Mesothelial cell of epicardium (in vitro differentiated cells): ENCODE results near the genes TEC, DCUN1D4 and RASL11B.

DNA sequence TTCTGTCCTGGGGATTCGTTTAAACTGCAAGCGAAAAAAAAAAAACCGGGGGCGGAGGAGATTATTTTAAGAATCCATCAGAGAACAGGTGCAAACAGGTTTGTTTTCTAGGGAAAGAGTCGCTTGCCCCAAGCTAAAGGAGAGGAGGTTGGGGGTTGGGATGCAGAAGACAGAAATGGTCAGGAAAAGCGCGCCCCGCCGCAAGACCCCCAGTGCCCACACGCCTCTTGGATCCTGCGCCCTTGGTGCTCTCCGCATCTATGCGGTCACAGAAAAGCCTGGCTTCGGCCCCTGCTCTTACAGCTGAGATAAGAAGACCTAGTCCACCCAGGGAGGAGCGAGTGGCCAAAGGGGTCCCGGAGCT is 476 bp downstream of the GABRA4 start:
- PRO-cap = no peak

GRCh38 chr4:47926748-47927258 is 12.4 kb upstream of the NFXL1 start:
- PRO-cap = no peak

DNA sequence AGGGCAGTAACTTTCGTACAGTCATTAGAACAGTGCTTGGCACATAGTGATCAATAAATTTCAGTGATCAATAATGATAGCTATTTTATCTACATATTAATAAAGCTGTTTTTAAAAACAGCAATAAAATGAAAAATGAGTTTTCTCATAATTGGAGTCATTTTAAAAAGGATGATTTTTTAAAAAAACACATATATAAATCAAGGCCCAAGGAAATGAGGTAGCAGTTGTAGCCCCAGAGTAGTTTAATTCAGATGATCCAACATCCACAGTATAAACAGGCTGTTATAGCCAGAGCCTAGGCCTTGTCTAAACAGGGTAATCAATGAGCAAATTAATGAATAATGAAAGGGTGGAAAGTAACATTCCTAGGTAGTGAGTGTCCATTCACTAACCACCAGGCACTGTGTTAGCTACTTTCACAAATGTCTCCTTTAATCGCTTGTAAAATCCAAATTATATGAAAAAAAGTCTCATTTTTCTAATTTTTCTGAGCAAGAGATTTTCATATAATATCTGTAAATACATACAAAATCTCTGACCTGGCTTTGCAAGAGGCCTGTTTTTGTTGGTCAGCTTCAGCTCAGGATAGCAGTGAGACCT is 25.4 kb downstream of the TXK start:
- PRO-cap = no peak

- PRO-cap = no peak
Observed at GRCh38 chr4:48210883-48211307, 58.7 kb downstream of the TEC start.

- PRO-cap = unidirectional peak, minus-strand start at chr4:48269818; unidirectional peak, minus-strand start at chr4:48269838
Observed at GRCh38 chr4:48269748-48270521, at the start of gene TEC. TEC (minus strand) TSS chr4:48269838.

DNA sequence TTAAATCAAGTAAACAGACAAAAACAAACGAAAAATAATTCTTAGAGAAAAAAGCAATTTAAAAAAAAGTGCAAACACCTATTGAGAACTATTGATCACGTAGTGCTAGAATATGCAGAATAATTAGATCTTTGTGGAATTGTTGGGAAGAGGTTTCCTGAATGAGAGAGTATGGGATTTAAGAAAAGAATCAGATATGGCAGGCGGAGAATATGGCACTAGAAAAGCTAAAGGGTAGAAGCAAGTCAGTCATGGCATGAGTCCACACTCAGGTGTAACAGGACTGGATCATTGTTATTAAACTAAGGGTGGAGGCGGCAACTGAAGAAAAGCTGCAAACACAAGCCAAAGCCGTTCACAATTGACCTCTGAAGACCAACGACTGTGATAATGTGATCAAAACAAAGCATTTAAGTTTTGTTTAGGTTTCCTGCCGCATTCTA is 1.2 kb upstream of the SLAIN2 start:
- PRO-cap = no peak

DNA sequence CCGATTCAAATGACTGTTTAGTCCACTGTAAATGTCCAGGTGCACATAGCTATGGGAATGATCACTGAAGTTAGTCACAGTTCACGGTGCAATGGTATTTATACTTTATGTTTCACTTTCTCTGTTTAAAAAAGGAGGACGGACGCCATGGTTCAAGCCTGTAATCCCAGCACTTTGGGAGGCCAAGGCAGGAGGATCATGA is 60.5 kb downstream of the ZAR1 start:
- PRO-cap = no peak

DNA sequence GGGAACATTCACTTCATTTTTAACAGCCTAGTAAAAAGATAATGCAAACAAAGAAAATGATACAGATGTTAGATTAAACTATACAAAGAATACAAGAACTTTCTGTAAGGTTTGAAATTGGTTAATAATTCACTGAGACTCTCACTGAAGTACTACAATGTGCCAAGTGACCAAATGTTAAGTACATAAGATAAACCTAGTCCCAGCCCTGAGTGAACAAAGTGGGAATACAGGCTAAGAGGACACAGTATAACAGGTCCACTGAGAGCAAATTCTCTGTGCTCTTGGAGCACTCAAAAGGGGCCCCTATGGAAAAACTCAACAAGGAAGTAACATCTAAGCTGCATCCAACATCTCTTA is 113.3 kb downstream of the ZAR1 start:
- PRO-cap = no peak

- PRO-cap = no peak
Observed at GRCh38 chr4:48775577-48776547, 4.2 kb downstream of the FRYL start.

DNA sequence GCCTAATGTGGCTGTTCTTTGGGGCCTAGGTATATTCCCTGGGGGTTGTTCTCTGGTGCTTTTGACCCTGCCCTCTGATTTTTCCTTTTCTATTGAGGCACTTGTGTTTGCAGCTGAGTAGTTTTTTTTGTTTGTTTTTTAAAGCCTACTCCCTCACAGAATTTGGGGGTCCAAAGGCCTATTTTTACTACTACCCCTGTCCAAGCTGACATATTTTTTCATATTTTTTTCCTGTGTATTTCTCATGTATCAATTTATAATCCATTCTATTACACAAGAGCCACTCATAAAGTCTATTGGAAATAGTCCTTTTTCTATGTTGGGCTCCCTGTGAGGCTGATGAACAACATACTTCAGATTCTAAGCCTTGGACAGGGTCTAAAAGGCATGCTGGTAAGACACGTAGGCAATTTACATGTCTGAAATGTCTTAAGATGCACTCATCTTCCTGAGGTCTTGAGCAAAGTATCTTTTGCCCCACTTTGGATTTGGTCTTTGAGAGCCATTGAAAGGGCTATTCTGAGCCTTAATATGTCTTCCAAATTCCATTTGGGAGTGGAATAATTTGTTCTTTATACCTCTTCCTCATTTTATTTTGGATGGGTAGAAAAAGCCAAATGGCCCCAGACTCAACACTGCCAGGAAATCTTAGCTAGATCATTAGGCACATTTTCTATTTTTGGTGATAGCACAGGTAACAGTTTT is 31.7 kb downstream of the OCIAD1 start:
- PRO-cap = no peak

DNA sequence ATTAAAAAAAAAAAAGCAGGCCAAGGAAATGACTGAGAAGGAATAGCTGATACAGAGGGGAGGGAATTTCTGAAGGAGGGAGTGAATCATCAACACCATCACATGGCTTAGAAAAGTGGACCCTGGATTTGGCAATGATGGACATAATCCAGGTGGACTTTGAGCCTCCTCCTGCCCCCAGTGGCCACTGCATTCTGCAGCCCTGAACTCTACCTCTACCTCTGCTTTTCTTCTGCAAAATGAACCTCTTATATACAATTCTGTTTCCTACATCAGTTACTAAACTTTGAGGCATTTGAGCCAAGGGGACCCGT is 1.2 kb downstream of the OCIAD2 start:
- PRO-cap = no peak

DNA sequence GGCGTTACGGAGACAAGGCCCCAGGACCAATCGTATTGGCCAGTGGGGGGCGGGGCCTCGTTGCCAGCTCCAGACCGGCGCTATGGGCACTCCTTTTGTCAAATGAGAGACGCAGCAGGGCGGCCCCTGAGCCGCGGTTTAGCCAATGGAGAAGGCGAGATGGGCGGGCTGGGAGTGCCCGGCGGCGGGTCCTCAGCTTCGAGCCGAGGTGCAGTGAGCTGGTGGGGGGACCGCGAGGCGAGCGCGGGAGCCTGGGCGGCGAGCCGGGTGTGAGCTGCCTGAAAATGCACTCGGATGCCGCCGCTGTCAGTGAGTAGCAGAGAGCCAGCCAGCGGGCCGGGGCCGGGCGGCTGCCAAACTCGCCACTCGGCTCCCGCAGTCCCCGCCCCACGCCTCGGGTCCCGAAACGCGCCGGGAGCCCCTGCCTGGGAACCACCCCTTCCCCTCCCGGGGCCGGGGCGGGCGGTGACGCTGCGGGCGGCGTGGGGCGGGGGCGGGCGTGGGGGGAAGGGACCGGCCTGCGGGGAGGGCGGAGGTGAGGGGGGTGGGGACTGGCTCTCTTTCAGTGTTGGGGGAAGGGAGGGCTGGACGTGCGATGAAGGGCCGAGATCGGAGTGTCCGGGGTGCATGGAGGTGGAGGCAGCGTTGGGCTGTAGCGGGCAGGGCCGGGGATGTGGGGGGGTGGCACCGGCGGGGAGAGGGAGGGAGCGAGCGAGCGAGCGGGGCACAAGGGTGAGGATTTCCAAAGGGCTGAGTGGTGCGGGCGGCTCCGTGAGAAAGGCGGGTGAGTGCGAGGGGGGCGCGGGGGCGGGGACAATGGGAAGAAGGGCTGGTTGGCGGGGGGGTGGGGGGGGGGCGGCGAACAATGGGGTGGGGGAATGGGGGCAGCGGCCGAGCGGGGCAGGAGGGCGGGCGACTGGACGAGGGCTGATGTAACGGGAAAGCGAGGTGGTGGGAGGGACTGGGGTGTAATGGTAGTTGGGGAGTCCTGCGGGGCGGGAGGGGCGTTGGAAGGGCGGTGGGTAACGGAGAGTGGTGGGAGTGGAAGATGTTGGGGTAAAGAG is at the start of gene DCUN1D4:
Gene DCUN1D4 (plus strand): TSS at position 195 of the 1,064 bp plus-strand sequence.
- PRO-cap = no peak

- PRO-cap = no peak
Observed at GRCh38 chr4:51909203-51909705, 66.3 kb downstream of the DCUN1D4 start.

DNA sequence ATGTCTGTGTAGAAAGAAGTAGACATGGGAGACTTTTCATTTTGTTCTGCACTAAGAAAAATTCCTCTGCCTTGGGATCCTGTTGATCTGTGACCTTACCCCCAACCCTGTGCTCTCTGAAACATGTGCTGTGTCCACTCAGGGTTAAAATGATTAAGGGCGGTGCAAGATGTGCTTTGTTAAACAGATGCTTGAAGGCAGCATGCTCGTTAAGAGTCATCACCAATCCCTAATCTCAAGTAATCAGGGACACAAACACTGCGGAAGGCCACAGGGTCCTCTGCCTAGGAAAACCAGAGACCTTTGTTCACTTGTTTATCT is 193.0 kb downstream of the USP46 start:
- PRO-cap = no peak

DNA sequence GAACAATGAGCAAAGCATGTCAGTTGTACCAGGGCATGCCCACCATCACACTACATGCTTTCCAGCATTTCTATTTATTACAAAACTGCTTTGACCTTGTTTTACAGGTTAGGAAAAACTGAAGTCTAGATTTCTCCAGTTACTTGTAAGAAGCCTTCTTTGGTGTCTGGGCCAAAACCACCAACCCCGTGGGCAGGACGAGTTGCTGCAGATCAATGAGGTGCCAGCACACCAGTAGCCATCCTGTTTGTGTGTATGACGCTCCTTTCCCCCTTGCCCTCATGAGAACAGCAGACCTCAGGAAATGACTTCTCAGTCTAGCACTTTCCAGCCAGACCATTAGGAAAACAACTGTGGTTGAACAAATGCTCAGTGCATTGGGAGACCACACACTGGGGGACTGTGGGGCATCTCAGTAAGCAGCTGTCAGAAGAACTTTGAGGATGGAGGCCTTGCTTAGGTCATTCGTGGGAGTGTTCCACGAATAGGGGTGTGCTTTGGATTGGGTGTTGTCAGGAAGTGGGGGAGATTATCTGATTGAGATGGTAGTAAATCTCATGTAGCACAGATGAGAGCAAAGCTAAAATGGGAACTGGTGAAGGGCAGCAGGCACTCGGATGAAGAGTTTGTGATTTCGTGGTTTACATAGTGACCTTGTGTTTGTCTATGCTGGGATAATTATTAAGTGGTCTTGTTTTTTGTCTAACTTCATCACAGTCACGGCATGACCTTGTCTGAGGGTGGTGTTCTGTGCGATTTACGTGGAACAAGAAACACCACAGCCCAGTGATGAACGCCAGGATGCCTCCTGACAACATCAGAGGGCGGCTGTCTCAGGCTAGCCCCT is 70.3 kb downstream of the USP46 start:
- PRO-cap = no peak

- PRO-cap = no peak
Observed at GRCh38 chr4:52838317-52838686, 23.8 kb upstream of the RASL11B start.

- PRO-cap = no peak
Observed at GRCh38 chr4:52853290-52853730, 8.8 kb upstream of the RASL11B start.

GRCh38 chr4:52861401-52862386 is at the start of gene RASL11B:
RASL11B (plus strand) TSS chr4:52862317.
- PRO-cap = bidirectional peak, plus-strand start at chr4:52862317, minus-strand start at chr4:52862173

- PRO-cap = no peak
Observed at GRCh38 chr4:53015913-53016343, 153.8 kb downstream of the RASL11B start.

DNA sequence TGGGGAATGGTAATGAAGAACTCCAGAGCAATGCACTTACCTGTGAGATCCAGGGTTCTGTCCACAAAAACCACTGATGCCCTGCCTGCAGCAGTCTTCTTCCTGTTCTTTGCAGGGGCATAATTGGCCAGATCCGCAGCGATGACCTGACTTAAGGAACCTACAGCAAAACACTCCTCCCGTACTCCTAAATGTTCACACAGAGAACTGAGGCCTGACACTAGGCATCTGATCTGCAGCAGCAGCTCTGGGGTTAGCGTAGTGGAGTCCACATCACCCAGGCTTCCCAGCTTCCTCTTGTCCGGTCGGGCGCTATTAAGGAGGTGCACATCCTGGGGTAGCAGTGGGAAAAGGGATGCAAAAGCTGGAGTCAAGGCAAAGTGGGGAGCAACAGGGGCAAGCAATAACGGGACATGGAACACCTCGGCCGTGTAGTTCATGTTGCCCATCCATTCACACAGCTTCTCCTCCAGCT is 760 bp downstream of the SCFD2 start:
- PRO-cap = no peak